SK-N-DZ (cell line): ENCODE results near the genes THY1 and POU2F3.

DNA sequence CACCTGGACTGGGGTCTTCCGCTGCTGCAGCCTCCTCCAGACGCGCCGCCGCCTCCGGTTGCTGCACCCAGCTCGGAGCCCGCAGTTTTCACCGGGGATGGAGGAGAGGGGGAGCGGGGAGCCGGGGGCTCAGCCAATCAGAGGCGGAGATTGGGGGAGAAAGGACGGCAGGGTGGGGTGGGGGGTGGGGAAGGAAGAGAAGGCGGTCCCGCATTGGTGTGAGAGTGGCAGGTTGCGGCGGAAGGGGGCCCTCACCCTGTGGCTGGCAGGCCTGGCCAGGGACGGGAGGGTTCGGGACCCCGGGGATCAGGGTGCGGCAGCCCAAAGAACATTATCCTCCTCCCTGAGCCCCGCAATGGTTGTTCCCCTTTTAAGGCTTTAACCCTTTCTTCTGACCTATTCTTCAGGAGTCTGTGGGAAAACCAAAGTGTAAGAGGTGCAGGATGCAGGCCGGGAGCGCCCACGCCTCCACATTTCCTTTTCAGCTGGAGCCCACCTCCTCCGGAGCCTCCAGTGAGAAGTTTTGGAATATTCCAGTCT, at the start of gene THY1:
Gene THY1 (minus strand): TSS at position 63 of the 540 bp plus-strand sequence.
RAMPAGE:
- cytosol, long total RNA: start-site peak on the minus strand centred at position 76 of the sequence, 36 bp wide, 1,544 and 1,040 reads in 2 replicates
- nucleus, long total RNA: start-site peak on the minus strand centred at position 78 of the sequence, 38 bp wide, 713 and 124 reads in 2 replicates

DNA sequence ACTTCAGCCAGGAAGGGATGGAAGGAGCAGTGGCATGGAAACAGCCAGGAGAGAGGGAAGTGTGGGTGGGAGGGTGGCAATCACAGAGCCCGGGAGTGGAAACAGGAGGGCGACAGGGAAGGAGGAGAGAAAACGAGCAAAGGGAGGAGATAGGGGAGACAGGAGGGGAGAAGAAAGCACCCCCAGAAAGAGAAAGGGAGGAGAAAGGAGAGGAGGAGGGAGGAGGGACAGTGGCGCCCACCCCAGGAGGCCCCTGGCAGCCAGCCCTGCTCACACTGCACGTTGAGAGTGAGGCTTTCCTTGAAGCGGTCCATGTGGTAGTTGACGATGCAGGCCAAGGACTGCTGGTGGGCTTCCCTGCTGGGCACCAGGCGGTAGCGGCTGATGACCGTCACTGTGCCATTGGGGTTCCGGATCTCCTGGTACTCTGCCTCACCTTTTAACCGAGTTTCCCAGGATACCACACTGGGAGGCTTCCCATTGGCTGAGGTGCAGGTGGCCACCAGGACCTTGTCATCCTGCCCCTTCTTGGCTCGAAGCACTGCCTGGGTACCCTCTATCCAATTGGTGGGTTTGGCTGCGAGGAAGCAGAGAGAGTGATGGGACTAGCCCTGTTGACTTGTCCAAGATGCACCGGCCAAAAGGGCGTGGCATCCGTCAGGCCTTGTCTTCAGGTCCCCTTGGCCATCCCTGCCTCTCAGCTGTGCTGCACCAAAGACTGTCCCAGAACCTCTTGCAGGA, 51.5 kb downstream of the NECTIN1 start:
RAMPAGE:
- cytosol, long total RNA: no peak
- nucleus, long total RNA: no peak

DNA sequence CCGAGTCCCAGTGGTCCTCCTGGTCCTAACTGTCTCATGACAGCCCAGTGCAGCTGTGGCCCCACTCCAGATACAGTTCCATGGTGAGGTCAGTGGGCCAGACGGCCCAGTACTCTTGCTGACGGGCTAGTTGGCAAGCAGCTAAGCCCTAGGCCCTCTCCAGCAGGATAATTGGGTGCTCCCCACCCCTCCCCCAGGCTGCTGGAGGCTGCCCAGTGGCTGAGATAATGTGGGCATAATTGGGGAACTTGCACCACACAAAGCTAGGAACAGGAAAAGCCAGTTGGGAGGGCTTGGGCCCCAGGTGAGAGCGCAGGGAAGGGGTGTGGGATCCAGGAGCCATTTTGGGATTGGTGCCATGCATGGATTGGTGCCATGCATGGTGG, 48.0 kb downstream of the NECTIN1 start:
RAMPAGE:
- cytosol, long total RNA: no peak
- nucleus, long total RNA: no peak

RAMPAGE:
- cytosol, long total RNA: no peak
- nucleus, long total RNA: no peak
Observed at GRCh38 chr11:119694167-119694854, 34.7 kb downstream of the NECTIN1 start.

DNA sequence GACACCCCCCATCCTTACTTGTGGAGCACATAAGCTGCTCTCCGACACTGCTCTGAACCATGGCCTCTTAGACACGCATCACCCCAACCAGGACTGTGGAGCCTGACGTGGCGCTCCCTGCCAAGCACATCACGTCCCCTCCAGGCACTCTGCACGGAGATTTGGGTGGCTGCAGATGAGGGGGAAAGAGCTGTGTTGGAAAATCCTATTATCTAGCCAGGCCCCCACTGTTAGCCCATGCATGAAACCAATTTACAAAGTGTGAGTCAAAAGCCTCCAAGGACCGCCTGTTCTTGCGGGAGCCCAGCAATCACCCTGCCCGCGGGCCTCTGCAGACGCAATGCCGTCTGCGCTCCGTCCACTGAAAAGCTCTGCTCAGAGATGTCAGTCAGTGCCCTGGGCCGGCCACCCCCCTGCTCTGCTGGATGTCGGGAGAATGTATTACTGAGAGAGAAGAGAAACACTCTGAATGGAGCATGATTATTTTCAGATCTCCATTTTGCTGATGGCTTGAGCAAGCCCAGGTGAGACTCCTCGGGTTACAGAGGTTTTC, 163.4 kb upstream of the NECTIN1 start:
RAMPAGE:
- cytosol, long total RNA: no peak
- nucleus, long total RNA: no peak

GRCh38 chr11:119905205-119905585, 176.2 kb upstream of the NECTIN1 start:
RAMPAGE:
- cytosol, long total RNA: no peak
- nucleus, long total RNA: no peak

DNA sequence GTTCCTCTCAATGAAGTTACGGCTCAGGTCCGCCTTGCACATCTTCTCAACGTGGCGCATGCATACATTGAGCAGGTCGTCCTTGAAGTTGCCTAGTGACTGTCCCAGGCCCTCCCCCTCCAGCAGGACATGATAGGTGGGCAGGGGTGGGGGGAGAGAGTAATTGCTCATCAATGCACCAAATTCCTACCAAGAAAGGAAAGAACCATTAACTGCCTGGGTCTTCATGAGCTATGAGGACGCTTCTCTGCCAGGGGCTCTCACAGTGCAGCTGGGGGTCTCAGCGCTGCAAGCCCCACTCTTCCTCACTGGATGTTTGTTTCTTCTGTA, 12.2 kb downstream of the TRIM29 start:
RAMPAGE:
- cytosol, long total RNA: no peak
- nucleus, long total RNA: no peak

DNA sequence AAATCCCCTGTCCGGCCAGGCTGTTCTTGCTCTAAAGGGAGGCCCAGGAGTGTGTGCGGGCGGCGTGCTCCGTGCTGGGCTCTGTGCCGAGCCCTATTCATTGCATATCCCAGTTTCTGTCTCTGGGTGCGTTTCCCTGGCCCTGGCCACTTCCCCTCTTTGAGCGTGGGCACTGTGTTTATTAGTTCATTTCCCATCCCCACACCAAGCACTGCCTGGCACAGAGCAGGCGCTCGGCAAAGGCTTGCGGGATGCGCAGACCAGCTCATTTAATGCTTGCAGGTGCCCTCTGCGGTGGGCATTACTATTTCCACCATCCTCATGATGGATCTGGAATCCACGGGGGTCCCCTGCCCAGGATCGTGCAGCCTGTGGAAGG, 31.6 kb upstream of the TRIM29 start:
RAMPAGE:
- cytosol, long total RNA: no peak
- nucleus, long total RNA: no peak

DNA sequence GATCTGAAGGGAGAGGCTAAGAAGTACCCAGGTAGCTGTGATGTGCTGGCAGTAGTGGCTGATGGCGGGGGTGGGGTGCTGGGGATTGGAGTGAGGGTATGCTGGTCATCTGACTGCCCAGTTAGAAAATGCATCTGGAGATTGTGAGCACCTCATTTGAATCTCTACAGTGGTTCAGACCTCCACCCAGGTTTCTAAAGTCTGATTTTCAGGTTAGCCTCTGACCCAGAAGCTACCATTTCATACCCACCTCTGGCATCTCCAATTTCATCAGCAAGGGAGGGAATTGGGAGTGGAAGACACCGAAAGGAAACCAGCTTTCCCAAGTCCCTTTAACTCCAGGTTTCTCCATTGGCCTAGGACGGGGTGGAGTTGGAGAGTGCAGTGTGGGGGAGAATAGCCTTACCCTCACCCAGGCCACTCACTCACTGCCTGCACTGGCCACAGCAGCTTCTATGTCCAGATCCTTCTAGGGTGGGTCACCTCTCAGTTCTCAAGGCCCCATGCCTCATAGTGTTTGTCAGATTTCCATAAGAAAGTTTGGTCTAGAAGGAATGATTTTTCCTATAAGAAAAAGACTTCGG, 2.5 kb downstream of the OAF start:
RAMPAGE:
- cytosol, long total RNA: no peak
- nucleus, long total RNA: no peak

DNA sequence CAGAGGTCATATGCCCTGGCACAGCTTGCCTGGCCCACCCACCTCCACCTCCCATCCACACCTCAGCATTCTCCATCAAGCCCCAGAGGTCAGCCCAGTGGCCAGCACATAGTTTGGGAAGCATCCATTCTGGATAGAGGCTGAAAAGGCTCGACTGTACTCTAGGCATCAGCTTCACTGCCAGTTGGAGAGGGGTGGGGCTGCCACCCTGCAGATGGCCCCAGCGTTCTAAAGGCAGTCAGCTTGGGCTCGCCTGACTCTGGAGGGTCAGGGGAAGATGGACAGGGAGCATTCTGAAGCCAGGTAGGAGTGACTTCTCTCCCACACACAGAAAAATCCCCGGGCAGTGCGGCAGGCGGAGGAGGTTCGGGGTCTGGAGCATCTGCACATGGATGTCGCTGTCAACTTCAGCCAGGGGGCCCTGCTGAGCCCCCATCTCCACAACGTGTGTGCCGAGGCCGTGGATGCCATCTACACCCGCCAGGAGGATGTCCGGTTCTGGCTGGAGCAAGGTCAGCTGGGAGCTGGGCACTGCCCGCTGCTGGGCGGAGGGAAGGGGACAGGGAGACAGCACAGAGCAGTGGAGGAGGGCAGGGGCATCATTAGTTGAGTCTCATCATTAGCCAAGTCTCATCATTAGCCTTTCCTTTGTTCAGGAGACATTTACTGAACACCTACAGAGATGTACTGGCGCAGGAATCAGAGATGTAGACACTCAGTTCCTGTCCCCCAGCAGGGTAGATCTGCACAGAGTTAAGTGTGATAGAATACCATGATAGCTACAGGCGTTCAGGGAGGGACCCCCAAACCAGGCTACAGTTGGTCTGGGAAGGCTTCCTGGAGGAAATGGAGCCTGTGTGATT, 13.2 kb upstream of the POU2F3 start:
RAMPAGE:
- cytosol, long total RNA: no peak
- nucleus, long total RNA: no peak

RAMPAGE:
- cytosol, long total RNA: no peak
- nucleus, long total RNA: no peak
Observed at GRCh38 chr11:120239572-120240428, at the start of gene POU2F3. Gene POU2F3 (plus strand): TSS chr11:120240140.

DNA sequence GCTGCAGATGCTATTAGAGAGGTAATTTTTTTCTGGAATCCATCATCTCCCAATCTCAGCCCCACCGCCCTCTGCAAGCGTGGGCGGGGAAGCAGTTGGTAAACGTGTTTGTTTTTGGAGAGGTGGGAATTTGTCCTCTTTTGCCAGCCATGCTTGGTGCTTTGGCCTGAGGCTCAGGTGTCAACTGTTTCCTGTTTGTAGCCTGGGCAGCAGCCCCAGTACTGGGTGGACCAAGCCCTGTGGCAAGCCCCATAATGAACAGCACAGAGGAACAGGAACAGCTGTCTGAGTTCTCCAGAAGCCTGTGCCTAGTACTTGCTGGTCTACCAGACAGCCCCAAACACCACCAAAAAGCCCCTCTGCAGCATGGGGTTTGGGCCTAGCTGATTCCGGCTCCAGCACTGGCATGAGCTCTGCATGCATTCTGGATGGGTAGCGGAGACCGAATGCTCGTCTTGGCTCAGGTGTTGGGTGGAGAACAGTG, 39.6 kb downstream of the POU2F3 start:
RAMPAGE:
- cytosol, long total RNA: no peak
- nucleus, long total RNA: no peak

GRCh38 chr11:120304484-120304871, 20.6 kb upstream of the TLCD5 start:
RAMPAGE:
- cytosol, long total RNA: no peak
- nucleus, long total RNA: no peak

DNA sequence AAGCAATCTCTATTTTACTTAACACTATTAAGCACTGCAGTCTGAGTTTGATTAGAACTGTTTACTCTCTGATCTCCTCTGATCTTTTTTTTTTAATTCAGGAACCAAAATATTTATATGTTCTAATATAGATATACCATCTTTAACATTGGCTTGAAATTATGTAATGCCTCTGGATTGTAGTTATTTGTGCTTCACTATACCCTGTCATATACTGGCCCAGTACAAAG, 35.9 kb downstream of the ARHGEF12 start:
RAMPAGE:
- cytosol, long total RNA: no peak
- nucleus, long total RNA: no peak

RAMPAGE:
- cytosol, long total RNA: no peak
- nucleus, long total RNA: no peak
Observed at GRCh38 chr11:120477812-120478641, 33.5 kb upstream of the GRIK4 start.

RAMPAGE:
- cytosol, long total RNA: no peak
- nucleus, long total RNA: no peak
Observed at GRCh38 chr11:120562847-120563444, 51.4 kb downstream of the GRIK4 start.

DNA sequence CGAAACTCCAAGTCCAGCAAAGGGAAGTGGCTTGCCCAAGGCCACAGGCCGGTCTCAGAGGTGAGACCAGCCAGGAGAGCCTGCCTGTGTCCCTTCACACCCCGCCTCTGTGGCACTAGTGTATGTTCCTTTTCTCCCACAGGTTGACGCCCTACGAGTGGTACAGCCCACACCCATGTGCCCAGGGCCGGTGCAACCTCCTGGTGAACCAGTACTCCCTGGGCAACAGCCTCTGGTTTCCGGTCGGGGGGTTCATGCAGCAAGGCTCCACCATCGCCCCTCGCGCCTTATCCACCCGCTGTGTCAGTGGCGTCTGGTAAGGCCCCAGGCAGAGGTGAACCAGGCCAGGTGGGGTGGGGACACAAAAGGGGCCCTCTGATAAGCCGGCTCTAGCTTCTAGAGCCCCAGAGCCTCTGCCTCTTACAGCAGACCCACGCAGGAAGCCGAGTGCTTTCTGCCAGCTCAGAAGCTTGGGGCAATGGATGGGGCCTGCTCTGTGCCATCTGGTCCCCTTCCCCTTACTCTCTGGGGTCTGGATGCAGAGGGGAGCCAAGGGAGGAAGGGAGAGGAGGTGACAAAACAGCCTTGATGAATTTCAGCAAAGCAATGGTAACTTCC, 67.2 kb upstream of the TBCEL start:
RAMPAGE:
- cytosol, long total RNA: no peak
- nucleus, long total RNA: no peak

GRCh38 chr11:121036052-121036556, 12.2 kb downstream of the TBCEL start:
RAMPAGE:
- cytosol, long total RNA: no peak
- nucleus, long total RNA: no peak

GRCh38 chr11:121045442-121046192, 21.7 kb downstream of the TBCEL start:
RAMPAGE:
- cytosol, long total RNA: no peak
- nucleus, long total RNA: no peak

RAMPAGE:
- cytosol, long total RNA: no peak
- nucleus, long total RNA: no peak
Observed at GRCh38 chr11:121246415-121247024, 46.1 kb upstream of the SC5D start.